Measurements from ENCODE around the genes CEP63, DZIP1L and PRR23C.

DNA sequence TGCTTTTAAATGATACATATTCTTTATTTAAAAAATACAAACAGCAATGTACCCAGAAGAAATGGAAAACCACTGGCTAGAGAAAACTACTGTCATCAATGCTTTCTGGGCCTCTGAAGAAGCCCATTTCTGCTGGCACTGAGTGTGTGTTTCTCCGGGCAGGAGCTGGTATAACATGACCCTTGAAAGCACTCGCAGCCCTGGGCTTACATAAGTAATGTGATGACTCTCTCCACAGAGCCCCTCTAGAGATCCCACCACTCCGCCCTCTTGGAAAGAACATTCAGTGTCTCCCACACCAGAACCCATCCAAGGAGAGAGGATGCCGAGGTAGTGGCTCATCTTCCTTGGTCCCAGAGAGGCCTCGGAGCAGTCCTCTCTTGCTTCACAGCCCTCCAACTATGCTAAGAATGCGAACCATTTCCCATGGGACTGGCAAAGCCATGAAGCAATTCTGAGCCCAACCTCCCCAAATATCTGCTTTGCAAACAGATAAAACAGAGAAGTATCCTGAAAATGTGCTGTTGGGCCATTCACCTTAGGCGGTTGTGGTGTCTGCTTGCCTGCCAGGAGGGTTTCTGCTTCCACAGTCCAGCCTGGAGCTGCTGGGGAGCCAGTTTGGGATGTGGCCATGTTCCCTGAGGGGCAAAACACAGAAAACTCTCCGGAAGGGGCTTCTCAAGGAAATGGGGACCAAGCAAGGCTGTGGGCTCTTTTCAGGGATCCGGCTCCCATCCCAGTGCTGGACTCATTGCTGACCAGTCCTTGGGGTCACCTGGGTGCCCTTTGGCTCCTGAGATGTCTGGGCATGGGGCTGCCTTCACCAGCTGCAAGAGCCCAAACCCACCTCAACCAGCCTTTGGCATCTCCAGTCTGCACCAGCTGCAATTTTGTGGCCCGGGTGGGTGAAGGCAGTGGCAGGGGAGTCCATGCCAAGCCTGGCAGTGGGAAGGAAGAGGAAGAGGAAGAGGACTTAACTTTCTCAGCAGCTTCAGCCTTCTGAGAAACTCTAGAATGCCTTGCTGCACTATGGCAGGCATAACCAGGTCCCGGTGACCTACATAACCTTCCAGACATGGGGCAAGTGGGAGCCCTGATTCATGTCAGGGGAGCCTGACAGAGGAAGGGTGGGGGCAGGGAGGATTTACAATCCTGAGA, 47.2 kb downstream of the AMOTL2 start:
- PRO-cap: no peak

GRCh38 chr3:134357308-134358383, 16.6 kb downstream of the AMOTL2 start:
- PRO-cap: bidirectional peak, plus-strand start at chr3:134358168, minus-strand start at chr3:134358048

DNA sequence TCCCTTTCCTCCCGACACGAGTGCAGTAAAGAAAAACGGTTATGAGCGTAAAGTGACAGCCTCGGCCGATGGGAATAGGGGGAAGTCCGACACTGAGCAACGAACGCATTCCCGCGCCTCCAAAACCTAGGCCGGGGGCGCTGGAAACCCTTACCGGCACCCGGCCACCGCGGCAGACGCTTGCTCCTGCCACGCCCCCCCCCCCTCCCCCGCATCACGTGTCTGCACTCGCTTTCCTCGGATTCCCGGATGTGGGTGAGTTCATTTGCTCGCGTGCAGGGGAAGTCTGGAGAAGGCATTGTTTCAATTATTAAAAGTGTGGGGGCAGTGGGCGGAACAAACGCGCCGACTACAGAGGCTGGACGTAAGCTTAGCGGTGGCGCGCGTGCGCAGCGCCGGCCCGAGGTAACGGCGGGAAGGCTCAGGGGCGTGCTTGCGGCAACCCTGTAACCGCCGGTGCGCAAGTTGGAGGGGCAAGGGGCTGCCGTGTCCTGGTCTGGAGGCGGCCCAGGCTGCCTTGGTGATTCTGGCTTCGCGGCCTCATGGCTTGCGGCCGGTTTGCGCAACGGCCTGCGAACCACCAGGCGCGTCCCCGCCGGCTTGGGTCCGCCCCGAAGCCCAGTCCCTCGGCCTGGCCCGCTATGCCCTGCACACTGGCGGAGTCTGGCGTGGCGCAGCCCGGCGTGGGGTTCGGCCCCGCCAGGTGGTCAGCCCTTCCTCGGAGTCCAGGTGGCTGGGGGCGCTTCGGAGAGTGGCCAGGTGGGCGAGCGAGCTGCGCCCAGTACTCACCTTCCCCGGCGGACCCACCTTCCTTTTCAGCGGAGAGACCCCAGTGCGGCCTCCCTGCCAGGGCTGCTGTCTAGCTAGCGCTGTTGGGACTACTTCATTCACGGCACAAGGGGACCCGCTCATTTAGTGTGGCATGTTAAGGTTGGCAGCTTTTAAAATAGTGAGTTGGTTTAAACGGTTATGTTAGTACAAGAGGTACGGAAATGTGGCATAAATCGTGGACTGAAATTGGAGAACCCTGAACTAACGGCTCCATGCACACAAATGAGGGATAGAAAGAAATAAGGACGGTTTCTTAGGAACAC, at the start of gene CEP63:
Gene CEP63 (plus strand): TSS at position 260 of the 1,094 bp plus-strand sequence.
- PRO-cap: bidirectional peak, plus-strand start at position 403 of the sequence, minus-strand start at position 188 of the sequence; unidirectional peak, plus-strand start at position 651 of the sequence

DNA sequence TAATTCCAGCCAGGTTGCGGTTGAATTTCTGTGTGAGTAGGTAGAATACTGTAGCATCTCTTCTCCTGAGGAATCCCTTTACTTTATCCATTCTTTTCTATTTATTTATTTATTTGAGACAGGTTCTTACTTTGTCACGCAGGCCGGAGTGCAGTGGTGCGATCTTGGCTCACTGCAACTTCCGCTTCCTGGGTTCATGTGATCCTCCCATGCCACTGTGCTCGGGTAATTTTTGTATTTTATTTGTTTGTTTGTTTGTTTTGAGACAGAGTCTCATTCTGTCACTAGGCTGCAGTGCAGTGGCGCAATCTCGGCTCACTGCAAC, 58.9 kb downstream of the CEP63 start:
- PRO-cap: no peak

GRCh38 chr3:136144931-136146090, 50.8 kb downstream of the MSL2 start:
- PRO-cap: unidirectional peak, minus-strand start at chr3:136145296

DNA sequence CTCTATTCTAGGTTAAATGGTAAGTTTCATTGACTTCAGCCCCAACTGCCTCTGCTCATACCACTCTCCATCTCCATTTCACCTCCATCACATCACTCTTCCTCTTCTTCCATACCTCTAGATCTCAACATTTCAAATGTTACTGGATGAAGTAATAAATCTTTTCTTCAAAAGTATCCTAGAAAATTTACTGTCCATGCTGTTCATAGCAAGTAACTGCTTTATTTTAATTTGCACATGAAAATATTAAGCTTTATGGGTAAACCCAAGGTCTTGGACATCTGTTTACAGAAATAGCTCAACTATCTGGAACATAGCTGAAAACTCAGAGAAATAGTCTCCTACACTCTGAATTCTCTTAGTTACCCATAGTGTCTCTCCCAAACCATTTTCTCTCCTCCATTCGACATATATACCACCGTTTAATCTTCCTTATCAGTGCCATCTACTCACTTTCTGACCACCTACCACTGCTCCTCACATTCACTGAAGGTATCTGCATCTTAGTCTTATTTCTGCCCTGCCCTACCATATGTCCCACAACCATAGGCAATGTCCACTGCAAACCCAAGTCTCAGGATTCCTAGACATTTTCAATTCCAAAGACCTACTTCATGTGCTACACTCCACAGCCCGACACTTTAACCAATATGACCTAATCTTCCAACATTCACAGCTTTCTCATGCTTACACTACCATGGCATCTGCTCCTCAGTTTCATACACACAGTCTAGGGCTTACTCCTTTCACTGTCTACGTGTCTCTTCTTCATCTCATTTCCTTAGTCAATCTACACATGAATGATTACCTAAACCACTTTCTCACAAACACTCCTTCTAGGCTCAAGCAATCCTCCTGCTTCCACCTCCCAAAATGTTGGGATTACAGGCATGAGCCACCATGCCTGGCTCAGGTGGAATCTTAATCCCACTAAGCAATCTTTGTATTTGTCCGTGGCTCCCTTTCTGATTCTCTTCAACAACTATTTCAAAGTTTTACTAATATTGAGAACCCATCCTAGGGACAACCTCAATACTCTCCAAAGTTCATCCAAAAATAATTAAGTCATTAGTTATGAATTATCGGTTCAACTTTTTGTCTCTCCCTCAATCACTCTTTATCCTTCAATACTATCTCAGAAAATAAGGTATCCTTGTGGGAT, 106.4 kb downstream of the STAG1 start:
- PRO-cap: no peak

- PRO-cap: bidirectional peak, plus-strand start at chr3:136862735, minus-strand start at chr3:136862706
These were observed 628 bp downstream of the NCK1 start for GRCh38 chr3:136862325-136863347.

DNA sequence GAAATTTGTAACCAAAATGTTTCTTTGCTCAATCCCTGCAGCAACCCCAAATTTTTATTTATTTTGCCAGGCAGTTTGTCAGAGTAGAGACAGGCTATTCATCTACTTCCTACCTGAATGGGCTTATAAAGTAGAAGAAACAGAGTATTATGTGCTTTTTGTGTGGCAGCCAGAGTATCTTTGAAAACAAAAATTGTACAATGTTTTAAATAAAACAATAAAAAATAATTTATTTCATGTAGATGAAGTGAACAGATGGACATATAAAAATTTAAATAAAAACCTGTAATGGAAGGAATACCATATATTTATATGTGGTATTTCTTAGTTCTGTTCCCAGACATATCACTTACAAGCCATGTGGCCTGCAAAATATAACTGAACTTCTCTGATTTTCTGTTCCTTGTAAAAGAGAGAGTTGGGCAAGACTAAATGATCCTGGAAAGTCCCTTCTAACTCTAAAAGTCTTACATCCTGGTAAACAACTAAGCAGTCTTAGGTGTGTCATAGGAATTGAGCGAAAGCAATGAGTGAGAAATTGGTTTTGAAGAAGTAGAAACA, 25.4 kb upstream of the IL20RB start:
- PRO-cap: unidirectional peak, plus-strand start at position 492 of the sequence

DNA sequence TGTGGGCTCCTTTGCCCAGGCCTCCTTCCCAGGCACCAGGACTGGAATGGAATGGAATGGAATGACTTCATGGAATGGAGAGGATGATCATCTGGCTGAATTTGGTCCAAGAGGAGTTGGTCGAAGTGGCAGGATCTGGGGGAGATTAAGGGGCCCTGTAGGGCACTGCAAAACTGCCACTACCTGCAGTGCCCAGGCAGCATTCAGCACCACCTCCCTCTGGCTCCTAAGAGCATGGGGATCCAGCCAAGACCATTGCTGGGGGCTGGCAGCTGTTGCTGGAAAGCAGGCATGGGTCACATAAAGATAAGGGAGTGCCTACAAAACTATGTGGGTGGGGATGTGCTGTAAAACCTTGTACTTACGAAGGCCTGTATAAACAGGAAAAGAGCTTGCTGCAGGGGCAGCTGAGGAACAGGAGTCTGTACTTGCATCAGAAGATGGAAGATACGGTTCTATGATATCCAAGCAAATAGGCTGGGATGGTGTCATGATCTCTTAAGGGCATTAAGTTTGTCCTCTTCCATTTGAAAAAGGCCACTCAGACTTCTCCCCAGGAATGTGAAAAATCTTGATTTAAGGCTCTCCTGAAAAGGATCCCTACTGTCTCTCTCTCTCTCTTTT, 27.0 kb downstream of the IL20RB start:
- PRO-cap: no peak

GRCh38 chr3:137009933-137010448, 52.2 kb downstream of the IL20RB start:
- PRO-cap: no peak

DNA sequence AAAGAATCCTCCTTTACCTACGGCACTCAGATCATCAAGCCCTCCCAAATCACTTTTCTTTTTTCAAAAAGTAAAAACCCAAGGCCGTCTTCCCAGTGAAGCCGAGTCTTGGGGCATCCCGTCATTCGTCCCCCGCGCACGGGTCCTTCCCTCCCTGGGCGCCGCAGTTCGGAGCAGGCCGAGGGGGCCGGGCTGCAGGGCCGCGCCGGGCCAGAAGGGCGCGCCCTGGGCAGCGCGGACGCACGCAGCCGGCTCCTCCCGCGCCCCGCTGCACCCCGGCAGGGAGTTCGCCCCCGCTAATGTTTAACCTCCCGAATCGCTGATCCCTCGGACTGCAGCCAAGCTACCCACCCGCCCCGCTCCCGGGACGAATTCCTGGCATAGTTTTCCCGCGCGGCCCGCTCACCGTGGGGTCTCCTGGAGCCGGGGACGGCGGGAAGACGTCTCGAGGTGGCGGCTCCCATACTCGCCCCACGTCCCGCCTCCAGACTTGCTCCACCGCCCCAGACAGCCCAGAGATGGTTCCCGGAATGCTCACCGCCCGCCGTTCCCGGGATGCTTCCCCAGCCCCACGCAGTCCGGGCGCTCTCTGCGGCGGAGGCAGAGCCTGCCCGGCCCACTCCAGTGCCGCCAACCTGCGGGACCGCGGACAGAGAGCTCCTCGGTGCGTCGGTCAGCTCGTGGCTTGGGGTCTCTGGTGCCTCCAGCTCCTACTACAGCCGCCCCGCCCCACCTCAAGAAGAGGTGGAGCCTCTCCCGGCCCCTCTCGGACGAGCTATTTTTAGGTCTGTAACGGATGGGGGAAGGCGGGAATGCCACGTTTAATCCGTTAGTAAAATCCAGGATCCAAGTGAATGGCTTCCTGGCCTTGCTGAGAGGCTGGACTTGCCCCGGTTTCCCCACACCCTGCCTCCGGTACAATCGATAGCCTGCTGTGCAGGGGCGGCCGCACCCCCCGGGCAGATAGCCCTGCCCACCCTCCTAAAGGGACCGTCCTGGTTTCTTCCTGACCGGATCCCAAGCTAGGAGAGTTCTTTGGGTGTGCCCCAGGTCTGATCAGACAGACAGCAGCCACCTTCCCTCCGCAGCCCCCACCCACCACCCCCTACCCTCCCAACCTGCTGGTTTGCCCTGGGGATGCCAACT, at the start of gene DZIP1L:
Gene DZIP1L (minus strand): TSS at position 687 of the 1,146 bp plus-strand sequence.
- PRO-cap: bidirectional peak, plus-strand start at position 223 of the sequence, minus-strand start at position 170 of the sequence; bidirectional peak, plus-strand start at position 790 of the sequence, minus-strand start at position 679 of the sequence

DNA sequence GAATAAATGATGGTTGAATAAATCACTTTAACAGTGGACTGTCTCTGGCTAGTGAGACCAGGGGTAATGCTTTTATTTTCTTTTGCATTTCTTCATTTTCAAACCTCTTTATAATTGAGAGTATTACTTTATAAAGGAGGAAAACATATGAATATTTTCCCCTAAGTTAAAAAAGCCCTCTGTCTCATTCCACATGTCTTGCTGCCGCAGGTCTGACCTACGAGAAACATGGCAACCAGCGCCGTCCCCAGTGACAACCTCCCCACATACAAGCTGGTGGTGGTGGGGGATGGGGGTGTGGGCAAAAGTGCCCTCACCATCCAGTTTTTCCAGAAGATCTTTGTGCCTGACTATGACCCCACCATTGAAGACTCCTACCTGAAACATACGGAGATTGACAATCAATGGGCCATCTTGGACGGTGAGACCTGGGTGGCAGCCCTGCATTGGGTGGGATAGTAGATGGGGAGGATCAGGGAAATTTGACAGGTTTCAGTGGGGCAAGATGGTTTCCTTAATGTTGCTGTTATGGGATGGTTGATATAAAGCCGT, 24.4 kb downstream of the MRAS start:
- PRO-cap: no peak

DNA sequence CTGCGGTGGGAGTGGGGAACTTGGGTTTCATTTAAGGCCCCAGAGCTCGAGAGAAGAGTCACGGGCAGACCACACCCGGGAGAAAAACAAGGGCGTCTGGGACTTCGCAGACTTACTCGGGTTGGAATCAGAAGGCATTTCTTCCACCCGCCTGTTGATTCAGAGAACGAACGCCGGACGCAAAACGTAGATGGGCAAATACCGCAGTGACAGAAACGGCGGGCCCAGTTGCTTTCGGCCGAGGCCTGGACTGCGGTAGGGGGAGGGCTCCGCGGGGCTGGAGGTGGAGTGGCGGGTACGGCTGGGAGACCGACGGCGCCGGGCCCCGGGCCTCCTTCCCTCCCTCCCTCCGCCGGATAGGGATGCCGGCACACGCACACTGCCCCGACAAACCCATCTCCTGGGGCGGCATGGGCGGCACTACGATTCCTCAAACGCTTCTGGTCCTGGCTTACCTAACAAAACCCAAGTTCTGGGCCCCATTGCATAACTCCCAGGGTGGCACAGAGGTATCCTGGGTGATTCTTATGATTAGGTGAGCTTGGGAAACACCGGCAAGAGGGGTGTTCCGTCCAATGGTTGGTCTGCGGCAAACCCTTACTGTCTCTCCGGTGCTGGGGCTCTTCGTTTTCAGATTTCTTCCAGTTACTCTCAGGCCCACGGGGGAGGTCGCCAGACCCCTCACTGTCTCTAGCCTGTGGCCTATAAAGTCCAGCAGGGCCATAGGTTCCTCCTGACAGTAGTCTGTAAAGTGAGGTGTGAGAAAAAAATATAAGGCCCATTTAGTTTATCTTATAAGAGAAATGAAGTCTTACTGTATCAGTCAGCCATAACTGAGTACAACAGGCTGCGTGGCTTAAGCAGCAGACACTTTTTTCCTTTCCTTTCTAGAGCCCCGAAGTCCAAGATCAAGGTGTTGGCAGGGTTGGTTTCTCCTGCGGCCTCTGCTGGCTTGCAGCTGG, 1.2 kb downstream of the ESYT3 start:
- PRO-cap: no peak

GRCh38 chr3:138607718-138608413, 705 bp upstream of the FAIM start:
- PRO-cap: unidirectional peak, plus-strand start at chr3:138608271

DNA sequence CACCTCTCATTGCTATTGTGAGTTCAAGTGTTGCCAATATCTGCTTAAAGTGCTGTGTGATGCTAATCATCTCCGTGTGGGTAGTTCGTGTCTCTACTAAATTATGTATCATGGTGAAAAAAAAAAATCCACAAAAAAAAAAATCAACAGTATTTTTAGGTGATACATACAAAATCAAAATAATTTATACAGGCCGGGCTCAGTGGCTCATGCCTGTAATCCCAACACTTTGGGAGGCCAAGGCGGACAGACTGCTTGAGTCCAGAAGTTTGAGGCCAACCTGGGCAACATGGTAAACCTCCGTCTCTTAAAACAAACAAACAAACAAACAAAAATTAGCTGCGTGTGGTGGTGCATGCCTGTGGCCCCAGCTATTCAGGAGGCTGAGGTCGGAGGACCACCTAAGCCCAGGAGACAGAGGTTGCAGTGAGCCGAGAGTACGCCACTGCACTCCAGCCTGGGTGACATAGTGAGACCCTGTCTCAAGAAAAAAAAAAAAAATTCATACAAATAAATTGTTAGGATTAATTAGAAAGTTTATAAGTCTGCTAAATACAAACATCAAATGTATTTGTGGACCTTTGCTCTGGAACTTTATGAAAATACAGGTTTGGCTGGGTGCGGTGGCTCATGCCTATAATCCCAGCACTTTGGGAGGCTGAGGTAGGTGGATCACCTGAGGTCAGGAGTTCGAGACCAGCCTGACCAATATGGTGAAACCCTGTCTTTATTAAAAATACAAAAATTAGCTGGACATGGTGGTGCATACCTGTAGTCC, 42.9 kb downstream of the FAIM start:
- PRO-cap: no peak

DNA sequence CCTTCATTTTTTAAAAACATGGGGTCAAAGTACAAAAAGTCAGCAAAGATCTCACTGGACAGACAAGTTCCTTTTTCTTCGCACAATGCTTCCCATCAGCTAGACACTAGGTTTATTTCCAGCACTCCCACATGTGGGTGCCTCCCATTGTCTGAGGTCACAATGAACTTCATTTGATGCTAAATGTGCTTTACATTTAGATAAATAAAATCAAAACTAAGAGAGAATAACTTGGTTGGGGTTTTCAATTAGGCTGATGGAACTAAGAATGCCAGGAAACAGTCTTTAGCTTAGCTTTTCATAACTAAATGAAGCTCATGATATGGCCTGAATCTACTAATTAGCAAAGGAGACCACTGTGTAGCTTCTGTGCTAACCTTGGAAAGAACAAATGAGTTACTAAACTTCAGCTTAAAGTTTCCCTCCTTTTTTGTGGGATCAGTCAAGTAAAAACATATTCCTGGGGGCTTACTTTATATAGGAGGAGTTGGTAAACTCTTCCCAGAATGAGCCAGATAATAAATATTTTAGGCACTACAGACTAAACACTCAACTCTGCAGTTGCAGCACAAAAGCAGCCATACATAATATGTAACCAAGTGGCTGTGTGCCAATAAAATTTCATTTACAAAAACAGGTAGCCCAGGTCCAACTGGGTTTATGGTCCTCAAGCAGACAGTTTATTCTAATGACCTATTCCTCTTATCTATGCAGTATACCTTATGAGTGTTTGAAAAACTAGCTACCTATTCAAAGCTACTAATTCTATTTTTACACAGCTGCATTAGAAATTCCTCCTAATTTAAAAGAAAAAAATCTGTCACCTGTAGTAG, 61.6 kb downstream of the FAIM start:
- PRO-cap: no peak

- PRO-cap: no peak
These were observed 707 bp upstream of the PIK3CB start for GRCh38 chr3:138835516-138835753.

GRCh38 chr3:138943588-138944236, 3.2 kb downstream of the FOXL2 start:
- PRO-cap: bidirectional peak, plus-strand start at chr3:138944075, minus-strand start at chr3:138943802

GRCh38 chr3:139044748-139044952, at the start of gene PRR23C:
Gene PRR23C, minus strand, starts transcription at chr3:139044892.
- PRO-cap: no peak

- PRO-cap: unidirectional peak, plus-strand start at chr3:139173848; unidirectional peak, plus-strand start at chr3:139173944
These were observed 128.9 kb upstream of the PRR23C start for GRCh38 chr3:139173257-139174372.